ENCODE results near the genes RAB37 and SUMO2.

DNA sequence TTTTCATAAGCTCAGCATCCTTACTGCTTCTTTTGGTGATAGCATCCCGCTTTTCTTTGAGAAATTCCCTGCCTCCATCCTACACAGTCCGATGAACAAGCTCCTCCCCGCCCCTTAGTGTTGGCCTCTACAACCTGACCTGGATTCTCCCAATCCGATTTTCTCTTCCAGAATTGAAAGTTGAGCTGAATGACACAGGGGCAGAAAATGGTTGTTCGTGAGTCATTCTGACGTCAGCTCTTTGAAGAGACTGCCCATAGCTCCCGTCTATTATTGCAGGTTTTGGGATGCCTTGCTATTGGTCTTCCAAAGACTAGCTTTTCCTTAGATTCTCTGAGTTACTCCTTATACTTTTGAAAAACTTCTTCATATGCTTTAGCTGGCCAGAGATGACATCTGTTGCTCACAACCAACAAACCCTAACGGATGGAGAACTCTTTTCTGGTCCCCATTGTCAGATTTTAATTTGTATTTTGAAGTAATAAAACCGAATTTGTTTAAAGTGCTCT, 279.6 kb downstream of the SLC39A11 start:
- PRO-cap: no peak
- RAMPAGE, long total RNA: no peak

GRCh38 chr17:72885839-72886720, 206.4 kb downstream of the SLC39A11 start:
- PRO-cap: no peak
- RAMPAGE, long total RNA: no peak

DNA sequence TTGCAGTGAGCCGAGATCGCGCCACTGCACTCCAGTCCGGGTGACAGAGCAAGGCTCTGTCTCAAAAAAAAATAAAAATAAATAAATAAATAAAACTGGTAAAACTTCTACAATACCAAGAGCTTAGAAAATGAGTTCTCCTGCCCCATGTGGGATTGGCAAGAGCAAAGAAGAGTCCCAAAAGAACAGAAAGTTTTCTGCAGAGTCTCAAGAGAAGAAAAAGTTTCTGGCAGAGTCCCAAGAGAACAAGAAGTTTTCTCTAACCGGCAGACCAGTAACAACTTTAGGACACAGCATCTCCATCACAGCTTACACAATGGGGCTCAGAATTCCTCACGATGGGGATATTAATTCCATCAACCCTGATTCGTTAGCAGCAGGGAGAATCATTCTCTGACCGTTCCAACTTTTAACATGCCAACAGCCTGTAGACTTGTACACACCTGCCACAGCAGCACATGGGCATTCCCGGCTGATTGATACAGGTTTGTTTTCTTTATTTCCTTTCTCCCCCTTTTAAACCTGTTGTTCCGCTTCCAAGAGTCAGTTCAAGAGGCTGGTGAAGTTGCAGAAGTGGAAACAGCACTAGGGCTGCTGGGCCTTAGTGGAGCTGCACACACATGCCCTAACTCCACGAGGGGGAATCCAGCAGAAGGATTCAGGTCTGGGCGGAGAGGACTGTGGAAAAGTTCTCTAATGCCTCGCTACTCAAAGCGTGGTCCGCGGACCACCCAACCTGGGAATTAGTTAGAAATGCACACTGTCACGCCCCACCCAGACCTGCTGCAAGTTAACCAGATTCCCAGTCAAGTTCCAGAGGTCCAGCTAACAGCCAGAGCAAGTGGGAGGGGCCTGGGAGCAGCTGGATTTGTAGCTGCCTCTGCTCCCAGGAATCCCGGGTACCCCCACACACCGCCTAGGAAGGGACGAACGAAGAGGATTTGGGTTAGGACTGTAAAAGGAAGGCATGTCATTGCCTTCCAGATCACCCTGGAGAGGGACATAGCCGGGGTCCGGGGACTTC, 795 bp downstream of the SLC39A11 start:
- PRO-cap: unidirectional peak, plus-strand start at position 546 of the sequence; unidirectional peak, plus-strand start at position 908 of the sequence
- RAMPAGE, long total RNA: no peak

DNA sequence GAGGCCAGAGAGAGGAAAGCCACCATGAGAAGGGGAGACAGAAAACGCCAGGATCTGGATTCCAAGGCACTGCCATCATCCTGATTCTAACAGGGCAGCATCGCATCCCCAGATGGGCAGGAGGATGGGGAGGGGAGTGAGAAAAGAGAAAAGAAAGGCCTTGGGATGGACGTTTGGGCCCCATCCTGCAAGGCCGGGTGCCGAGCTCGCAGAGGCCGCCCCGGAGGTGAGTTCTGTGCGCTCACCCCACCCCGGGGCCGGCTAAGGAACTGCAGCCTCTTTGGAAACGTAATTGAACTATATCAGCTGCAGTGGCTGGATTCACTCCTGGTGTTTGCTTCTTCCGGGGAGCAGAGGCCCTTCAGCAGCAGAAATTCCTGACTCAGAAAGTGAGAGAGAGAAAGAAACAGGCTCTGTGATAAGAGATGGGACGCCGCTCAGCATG, 8.6 kb upstream of the SSTR2 start:
- PRO-cap: bidirectional peak, plus-strand start at position 324 of the sequence, minus-strand start at position 214 of the sequence
- RAMPAGE, long total RNA: no peak

DNA sequence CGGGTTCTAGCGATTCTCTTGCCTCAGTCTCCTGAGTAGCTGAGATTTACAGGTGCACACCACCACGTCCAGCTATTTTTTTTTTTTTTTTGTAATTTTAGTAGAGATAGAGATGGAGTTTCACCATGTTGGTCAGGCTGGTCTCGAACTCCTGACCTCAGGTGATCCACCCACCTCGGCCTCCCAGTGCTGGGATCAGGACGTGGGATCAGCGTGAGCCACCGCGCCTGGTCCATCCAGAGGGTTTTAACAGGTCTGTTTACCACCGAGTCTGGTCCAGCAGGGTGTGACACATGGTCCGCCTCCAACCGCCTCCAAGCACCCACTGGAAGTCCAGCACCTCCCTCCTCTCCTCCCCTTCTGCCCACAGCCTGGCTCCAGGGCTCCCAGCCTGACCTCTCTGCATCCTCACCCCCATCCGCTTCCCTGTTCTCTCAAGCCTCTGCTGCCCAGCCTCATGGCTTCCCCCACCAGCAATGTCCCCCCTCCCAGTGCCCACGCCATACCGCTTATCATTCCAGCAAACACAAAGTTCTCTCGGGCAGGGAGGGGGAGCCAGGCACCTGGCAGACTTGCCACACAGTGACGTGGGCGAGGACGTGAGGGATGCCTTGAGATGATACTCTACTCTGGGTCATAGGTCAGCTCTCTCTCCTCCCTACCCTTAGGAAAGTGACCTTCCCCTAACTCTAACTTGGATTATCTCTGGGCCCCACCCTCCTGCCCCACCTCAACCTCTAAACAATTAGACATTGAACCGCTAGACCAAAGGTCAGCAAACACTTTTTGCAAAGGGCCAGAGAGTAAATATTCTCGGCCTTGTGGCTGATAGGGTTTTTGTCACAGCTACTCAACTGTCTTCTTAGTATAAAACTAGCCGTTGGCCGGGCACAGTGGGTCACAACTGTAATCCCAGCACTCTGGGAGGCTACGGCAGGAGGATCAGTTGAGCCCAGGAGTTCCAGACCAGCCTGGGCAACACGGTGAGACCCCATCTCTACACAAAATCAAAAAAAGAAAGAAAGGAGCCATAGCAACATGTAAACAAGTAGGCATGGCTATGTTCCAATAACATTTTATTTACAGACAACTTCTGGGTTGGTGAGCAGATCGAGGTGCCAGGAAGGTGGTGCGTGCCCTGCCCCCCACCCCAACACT, 23.1 kb downstream of the CDC42EP4 start:
- PRO-cap: no peak
- RAMPAGE, long total RNA: no peak

DNA sequence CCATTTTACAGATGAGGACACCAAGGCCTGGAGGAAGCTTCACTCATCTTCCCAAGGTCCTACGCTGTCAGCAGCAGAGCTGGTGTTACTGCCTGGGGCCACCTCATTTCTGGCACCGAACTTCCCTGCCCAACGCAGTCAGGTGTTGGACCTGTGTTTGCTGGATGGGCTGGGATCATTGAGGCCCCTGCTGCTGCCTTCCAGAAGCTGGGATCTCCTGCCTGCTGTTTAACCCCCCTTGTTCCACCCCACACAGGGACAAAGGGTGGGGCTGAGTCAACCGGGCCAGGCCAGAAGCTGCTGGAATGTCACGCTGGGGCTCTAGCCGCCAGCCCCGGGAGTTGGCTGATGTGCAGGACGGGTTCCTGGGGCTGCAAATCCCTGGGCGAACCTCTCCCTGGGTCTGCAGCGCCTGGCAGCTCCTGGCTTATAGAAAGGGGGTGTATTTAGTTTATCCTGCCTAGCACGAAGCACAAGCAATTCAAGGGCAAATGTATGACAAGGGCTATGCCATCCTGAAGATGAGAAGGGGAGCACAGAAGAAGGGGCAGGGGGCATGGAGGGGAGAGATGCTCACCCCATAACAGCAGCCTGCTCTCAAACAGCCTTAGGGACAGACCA, 44.4 kb upstream of the CDC42EP4 start:
- PRO-cap: no peak
- RAMPAGE, long total RNA: no peak

DNA sequence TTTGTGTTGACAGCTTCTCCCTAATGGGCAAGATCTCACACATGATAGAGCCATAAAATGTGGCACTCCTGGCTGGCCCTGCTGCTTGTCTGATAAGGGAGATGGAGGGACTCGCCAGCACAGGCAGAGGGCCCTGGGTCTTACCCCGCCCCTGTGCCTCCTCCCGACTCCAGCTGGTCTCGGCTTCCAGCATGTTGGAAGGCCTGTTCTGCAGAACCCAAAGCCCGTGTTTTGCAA, 106.7 kb upstream of the SDK2 start:
- PRO-cap: no peak
- RAMPAGE, long total RNA: no peak

GRCh38 chr17:73827654-73828391, 183.6 kb upstream of the SDK2 start:
- PRO-cap: no peak
- RAMPAGE, long total RNA: no peak

- PRO-cap: no peak
- RAMPAGE, long total RNA: no peak
Observed at GRCh38 chr17:74154989-74155369, 48.5 kb upstream of the RPL38 start.

GRCh38 chr17:74387904-74388131, 20.5 kb downstream of the GPR142 start:
- PRO-cap: no peak
- RAMPAGE, long total RNA: no peak

DNA sequence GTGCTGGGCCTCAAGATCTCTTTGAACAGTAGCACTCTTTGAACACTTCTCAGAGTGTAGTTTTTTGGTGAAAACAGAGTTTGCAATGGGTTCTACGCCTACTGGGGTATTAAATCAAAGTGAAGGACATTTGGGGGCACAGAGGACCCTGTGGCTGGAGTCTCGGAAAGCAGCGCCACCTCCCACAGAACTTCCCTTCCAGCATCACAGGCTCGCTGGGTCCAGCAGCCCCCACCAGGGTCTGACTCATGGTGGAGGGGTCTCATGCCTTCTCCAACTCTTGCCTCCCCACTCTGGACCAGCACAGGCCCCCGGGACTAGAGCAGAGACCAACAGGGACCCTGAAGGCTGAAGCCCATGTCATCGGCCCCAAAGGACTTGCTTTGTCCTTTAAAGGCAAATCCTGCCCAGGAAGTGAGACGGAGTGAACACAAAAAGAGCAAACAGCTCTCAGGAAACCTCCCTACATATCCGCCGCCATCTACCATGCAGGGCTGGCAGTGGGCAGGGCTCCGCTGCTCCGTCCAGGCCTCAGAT, 2.3 kb upstream of the GPRC5C start:
- PRO-cap: bidirectional peak, plus-strand start at position 466 of the sequence, minus-strand start at position 416 of the sequence
- RAMPAGE, long total RNA: no peak

- PRO-cap: no peak
- RAMPAGE, long total RNA: no peak
Observed at GRCh38 chr17:74609915-74610823, 13.4 kb downstream of the CD300E start.

DNA sequence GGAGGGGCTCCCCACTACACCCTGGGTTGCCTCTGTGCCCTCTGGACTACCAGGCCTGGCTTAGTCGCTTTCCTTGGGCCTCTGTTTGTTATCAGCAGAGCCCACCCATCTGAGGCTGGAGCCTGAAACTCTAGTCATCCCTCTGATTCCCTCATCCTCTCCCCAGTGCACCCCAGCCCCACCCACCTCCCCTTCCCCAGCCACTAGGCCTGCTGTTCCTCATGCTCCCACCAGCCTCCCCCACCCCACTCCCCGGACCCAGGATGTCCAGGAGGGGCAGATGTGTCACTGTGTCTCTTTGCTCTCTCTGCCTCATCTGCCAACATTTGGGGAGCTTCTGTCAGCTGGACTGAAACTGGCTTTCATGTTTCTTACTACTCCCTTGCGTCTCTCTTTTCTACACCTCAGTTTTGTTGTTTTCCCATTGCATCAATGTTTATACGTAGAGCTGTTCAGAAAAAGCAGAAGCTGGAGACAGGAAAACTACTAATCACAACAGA, 17.9 kb upstream of the CD300E start:
- PRO-cap: no peak
- RAMPAGE, long total RNA: no peak

DNA sequence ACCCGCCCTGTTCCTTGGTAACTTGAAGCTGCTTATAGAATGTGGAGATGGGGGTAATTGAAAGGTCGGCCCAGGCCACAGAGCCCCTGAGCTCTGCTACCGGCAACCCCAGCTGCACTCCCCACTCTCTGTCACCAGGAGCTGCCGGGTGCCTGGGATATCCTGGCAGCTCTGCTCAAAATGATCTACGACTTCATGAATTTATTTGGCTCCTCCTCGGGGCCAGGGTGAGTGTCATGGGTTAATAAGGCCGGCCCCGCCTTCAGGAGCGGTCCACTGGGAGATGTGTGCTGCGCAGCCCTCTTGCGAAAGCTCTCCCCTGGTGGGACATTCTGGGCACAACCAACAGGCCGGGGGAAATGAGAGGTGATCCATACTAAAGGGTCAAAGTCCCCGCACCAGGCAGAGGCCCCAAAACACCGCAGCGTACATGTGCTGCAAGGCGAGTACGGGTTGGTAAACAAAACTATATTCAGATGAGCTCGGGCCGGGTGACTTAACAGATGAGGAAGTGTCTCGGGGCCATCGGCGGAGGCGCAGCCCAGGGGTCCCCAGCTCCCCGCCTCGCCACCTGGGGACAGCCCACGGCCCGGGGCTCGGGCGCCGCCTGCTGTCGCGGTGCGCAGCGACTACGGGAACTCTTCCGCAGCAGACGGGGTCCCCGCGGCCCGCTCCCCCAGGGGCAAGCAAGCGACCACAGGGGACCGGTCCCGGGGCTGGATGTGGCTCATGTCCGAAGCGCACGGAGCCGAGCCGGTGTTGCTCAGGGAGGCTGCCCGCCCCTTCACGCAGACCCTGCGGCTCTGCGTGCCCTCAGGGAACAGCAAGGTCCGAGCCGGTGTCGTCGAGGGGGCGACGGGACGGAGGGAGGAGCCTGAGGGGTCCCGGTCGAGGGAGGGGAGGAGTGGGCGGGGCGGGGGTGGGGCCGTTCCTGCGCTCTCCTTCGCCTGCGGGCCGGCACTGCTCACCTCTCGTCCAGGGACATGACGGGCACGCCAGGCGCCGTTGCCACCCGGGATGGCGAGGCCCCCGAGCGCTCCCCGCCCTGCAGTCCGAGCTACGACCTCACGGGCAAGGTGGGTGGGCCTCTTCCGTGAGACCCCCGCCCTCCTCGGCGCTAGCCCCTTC, at the start of gene RAB37:
TSS of gene RAB37 (plus strand) at position 967 of the 1,128 bp plus-strand sequence.
- PRO-cap: bidirectional peak, plus-strand start at position 475 of the sequence, minus-strand start at position 177 of the sequence; bidirectional peak, plus-strand start at position 967 of the sequence, minus-strand start at position 849 of the sequence
- RAMPAGE, long total RNA: no peak

DNA sequence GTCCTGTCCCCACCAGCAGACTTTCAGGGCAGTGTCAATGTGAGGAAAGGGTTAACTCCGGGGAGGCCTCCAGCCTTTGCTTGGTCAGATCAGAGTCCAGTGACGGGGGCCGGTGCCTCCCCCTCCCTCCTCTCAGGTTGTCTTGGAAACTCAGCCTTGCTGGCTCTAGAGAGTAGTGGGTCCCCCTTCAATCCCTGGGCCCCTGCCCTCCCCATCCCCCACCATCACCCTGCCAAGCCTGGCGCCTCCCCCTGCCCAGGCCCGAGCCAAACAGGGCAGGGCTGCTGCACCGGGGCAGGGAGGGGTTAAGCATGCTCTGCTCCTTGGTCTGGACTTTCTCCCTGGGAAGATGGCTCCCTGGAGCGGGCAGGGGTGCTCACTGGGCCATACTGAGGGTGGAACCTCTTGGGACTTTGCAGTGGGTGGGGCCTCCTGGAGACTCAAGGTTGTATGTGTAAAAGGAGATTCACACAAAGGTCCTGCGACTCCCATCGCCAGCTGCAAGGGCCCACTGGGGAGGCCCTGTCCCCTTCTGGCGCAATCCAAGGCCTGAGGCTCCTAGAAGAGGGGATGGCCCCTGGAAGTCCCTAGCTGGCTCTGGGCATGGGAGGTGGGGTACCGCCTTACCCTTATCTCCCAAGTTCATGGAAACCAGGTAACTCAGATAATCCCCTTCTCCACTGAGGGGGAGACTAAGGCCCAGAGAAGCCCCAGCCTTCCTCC, 12.2 kb downstream of the NAT9 start:
- PRO-cap: no peak
- RAMPAGE, long total RNA: no peak

DNA sequence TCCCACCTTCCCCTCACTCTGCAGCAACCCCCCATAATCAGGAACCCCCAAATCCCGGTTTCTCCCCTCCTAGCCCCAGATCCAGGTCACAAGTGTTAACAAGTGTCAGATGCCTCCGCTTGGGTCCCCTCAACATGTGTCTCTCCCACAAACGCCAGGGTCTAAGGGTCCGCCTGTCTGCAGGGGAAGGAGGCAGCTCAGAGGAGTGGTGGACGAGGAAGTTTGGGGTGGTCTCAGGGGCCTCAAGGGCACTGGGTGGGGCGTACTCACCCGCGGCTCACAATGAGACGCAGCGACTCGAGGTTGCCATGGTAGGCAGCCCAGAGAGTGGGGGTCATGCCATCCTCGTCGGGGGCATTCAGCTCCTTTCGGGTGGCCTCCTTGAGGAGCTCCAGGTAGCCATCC, 413 bp downstream of the USH1G start:
- PRO-cap: no peak
- RAMPAGE, long total RNA: no peak

DNA sequence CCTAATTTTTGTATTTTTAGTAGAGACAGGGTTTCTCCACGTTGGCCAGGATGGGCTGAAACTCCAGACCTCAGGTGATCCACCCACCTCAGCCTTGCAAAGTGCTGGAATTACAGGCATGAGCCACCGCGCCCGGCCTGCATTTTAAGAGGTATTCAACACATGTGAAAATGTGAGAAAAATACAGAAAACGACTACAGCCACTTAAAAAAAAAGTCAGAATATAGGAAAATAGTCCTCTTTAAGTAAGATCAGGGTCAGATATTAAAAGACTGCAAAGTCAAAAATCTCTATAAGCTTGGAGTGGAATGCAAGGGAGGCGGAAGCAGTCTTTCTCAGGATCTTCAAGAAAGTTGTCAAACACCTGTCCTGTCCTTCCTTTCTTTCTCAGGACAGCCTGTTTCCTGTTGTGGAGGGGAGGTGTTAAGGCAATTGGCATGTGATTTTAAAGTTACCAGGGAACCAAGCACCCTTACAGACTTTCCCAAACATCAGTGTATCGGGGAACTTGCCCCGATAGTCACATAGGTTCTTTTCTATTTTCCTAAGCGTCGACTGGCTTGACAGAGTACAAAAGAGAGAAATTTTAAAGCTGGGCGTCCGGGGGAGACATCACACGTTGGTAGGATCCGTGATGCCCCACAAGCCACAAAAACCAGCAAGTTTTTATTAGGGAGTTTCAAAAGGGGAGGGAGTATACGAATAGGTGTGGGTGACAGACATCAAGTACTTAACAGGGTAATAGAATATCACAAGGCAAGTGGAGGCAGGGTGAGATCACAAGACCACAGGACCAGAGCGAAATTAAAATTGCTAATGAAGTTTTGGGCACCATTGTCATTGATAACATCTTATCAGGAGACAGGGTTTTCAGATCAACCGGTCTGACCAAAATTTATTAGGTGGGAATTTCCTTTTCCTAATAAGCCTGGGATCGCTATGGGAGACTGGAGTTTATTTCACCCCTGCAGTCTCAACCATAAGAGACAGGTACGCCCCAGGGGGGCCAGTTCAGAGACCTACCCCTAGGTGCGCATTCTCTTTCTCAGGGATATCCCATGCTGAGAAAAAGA, 1.9 kb downstream of the ATP5PD start:
- PRO-cap: bidirectional peak, plus-strand start at position 898 of the sequence, minus-strand start at position 668 of the sequence
- RAMPAGE, long total RNA: no peak

DNA sequence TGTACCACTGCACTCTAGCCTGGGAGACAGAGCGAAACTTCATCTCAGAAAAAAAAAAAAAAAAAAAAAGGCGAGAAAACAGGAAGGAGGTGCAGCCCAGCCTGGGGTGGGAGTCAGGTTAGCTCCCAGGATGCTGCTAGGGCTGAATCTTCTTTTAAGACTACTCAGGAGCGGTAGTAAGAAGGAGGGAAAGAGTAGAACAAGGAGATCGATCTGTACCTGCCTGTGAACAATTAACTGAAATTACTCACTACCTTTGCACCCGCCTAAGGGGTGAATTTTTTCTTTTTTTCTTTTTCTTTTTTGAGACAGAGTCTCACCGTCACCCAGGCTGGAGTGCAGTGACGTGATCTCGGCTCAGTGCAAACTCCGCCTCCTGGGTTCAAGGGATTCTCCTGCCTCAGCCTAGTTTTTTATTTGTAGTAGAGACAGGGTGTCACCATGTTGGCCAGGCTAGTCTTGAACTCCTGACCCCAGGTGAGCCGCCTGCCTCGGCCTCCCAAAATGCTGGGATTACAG, 2.0 kb downstream of the SLC16A5 start:
- PRO-cap: no peak
- RAMPAGE, long total RNA: no peak

DNA sequence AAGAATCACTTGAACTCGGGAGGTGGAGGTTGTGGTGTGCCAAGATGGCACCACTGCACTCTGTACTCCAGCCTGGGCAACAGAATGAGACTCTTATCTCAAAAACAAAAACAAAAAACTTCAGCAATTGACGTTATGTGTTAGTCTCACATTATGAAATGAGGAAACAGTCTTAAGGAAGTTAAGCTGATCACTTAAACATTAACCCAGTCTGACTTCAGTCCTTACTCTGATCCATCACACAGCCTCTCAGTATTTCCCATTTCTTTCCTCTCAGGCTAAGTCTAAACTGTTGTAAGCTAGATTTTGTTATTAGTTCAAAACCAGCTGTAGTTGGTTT, 6.4 kb downstream of the JPT1 start:
- PRO-cap: no peak
- RAMPAGE, long total RNA: no peak

- PRO-cap: bidirectional peak, plus-strand start at chr17:75183216, minus-strand start at chr17:75182928
- RAMPAGE, long total RNA: start-site peak on the minus strand at chr17:75182892-75182983, 10,527 and 2,086 reads in 2 replicates
Observed at GRCh38 chr17:75182783-75183331, at the start of gene SUMO2. TSS of gene SUMO2 (minus strand) at chr17:75182959.

All from GM23338 (cell line).